Sternocleidomastoid (tissue), 1 donor: Measurements from ENCODE around the genes NFIB, CCDC171 and SH3GL2.

DNA sequence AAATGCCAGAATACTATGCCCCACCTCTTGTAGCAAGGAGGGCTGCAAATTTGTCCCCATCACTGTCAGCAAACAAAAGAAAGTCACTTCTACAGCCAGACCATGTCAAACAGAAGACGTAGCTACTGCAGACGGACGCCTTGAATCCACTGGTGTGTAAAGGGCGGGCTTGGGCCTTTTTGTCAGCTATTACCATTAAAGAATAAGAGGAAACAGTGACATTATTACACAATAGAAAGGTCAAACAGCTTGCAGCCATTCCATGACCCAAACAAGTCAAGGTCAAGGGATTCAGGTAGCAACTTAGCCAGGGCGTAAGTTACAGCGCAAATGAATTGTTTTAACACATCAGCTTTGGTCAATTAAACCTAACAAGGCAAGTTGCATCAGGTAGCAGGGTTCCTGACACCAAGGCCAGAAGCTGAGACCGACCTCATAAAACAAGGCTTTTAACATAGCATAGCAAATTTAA is 15.4 kb downstream of the NFIB start:
- PRO-cap, result no peak

DNA sequence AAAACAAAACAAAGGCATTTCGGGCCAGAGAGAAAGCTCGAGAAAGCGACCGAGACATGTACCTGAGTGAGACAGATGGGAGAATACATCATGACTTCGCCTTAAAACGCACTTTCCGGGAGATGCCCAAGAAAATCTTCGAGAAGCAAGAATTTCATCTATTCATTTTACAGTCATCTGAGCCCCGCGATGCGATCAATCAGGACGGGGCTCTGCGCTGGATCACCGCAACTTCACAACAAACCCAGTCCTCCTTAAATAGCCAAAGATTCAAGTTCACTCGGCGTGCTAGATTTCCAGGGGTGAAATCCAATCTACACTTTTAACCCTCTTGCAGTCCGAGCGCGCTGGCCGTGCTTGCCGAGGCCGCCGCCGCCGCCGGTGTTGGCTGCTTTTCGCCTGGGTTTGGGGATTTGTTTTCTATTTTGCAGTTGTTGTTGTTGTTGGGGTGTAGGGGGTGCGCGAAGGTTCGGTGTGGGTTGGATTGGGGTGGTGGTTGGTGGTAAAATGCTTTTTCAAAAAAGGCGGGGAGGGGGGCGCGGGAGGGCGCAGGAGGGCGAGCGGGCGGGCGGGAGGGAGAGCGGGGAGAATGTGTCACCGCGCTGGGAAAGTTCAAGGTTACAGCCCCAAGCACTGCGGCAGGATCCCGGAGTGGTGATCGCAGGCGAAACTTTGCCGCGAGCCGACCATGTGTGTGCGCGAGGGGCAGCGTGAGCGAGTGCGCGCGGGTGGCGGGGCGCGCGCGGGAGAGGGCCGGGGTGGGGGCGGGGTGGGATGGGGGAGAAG is at the start of gene NFIB:
TSS of gene NFIB (minus strand) at position 722 of the 786 bp plus-strand sequence.
- PRO-cap, result bidirectional peak, plus-strand start at position 641 of the sequence, minus-strand start at position 653 of the sequence; bidirectional peak, plus-strand start outside the sequence, minus-strand start at position 720 of the sequence

DNA sequence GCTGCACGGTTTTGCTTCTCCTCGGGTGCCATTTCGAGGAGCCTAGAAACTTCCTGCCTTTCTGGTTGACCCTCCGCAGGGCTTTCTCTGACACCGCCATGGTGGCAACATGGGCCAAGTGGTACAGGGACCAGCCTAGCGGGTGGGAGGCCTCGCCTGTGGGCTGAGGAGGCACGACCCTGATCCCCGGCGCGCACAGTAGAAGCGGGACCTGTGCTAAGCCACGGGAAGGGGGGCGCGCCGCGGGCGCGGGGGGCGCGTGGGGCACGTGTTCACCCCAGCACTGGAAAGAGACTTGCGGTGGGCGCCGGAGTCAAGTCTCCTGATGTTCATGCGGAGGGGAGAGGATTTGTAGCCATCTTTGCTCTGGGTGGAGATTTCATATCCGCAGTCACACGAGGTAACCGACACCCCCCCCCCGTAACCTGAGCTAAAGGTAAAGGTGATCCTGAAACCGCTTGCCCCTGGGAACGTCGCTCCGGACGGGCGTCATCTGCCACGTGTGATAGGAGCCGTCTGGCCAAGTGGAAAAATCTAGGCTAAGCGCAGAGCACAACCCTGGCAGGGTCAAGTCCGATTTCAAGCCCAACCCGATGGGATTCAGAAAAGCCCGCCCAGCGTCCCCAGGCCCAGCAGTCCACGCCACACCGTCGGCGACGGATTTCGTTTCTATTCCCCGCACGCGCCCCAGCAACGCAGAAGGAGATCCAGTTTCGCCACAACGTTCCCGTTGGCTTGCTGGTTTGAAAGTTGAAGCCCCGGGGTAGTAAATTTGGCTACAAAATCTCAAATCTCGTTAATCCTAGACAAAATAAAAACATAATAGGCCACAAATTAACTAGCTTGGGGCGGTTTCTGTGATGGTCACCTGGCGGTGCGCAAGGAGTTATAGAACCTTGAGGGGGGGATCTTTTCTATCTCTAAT is 32.2 kb upstream of the NFIB start:
- PRO-cap, result bidirectional peak, plus-strand start at position 672 of the sequence, minus-strand start at position 655 of the sequence

DNA sequence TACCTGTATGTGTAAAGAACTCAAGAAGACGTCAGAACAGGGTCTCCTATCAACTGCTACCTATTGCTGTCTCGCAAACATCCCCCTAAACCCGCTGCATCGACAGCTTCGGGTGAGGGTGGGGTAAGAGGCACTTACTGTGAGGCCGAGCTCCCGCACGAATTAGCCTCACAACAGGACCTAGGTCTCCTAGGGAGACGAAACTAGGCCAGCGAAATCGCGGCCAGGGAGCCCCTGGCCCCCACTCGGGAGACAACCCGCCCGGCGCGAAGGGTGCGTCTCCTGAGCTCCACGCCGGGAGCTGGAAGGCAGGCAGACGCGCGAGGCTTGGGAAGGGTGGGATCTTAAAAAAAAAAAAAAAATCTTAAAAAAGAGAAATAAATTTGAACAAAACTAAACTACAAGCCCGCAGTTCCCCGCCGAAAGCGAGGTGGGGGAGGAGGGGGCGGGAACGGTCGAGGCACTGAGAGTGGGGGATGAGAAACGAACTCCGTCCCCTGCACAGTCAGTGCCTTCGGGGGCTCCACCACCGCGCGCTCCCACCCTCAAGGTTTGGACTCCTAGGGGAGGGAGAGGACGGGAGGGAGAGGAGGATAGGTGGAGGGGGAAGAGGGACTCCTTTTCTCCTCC is 33.0 kb upstream of the NFIB start:
- PRO-cap, result bidirectional peak, plus-strand start at position 477 of the sequence, minus-strand start at position 303 of the sequence

DNA sequence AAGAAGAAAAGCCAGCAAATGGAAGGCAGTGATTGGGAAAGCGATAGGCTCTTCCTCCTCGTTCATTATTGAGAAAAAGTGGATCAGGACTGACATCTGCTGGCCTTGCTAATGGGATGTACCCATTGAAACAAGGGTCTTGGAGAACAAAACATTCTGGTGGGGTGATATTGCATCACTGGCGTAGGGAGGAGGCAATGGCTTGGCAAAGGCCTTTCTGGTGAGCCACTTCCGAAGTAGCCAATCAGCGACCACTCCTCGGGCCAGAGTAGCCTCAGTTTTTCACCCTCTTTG is 86.7 kb upstream of the NFIB start:
- PRO-cap, result no peak

- PRO-cap, result no peak
These were observed 83.7 kb upstream of the FREM1 start for GRCh38 chr9:14993824-14994341.

DNA sequence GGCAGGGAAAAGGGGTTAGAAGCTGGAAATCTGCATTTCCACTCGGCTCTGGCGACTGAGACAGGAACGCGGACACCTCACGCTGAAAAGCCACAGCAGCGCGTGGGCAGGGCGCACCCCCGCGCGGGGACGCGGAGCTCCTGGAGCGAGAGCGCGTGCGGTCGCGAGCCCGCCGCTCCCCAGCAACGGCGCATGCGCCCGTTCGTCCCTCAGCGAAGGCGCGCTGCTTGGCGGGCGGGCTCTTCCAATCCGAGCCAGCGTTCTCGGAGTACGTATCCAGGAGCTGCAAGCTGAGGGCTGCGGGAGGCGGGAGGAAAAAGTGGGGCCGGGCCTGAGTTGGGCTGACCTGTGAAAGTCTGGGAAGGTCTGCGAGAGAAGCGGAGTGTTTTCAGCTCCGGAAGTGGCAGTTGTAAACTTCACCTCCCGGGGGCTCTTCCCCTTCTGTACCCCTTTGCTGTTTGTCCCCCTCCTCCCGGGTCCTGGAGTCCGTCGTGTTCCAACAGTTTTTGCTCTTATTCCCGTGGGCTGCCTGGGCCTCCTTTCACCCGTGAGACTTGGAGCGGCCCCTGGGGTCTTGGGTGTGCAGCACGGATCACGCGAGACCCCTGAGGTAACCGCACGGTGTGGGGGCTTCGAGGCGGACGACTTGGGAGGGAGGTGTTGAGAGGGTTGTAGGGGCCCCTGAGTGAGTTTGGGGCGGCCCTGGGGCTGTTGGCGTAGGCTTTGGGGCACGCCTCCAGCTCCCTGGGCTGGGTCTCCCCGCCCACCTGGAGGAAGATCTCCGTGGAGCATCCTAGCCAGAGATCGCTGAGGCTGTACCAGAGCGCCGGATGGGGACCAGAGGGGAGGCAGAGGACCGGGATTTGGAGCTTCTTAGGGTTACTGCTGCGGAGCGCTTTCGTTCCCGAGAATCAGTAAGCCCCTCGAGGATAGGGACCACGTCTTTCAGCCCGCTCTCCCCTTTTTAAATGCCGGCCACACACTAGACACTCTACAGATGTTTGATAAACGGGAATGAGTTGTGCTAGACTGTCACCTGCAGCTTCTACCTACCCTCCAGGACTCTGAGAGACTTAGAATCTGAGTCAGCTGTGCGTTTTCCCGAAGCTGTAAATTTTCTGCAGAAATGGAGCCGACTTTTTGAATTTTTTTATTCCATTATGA is at the start of gene CCDC171:
TSS of gene CCDC171 (plus strand) at position 351 of the 1,164 bp plus-strand sequence.
- PRO-cap, result bidirectional peak, plus-strand start at position 351 of the sequence, minus-strand start at position 142 of the sequence; unidirectional peak, plus-strand start at position 821 of the sequence

- PRO-cap, result no peak
These were observed 602.6 kb downstream of the BNC2 start for GRCh38 chr9:16267823-16268269.

DNA sequence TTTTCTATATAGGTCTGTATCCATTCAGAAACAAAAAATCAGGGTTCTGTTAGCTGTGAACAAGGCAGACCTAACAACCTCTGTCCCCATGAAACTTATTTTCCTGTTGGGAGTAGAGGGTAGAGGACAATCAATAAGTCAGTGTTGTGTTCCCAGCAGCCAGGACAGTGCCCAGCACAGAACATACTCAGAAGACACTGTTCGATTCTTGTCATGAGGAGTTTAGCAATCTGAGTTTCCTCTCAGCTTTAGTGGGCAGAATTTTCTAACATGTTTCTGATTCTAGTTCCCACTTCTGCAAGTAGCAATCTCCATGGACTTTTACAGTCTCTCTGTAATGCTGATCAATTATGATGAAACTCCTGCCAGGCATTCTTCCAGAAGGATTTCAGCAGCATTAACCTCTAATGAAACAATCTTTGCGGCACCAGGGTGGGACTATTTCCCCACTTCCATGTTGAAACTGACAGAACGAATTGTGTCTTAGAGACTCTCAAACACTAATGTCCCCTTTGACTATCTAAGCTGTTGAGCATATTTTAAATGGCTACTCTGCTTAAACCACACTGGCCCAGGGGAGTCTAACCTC is 484.5 kb downstream of the BNC2 start:
- PRO-cap, result no peak

DNA sequence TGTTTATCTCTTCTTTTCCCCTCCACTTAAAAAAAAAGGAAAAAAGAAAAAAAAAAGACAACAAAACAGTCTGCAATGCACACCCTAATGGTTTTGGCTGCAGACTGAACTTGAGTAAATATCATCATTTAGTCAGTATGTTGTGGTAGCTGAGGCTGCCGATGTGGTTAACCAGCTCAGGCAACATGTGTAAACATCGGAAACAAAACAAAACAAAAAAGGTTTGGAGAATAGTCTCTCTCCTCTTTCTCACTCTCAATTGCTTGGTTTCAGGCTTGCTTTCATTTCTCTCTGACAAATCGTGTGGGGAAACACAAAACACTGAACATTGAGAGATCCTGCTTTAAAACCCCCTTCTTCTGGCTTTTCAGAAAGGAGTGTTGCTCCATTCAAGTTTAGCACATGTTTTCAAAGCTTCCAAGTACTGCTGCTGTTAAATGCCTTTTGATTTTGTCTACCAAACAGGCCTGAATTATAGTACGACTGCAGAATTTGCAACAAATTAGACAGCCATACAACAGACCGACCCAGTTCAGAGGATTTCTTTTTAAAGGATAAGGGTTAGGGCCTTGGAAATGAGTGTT is 453.3 kb downstream of the BNC2 start:
- PRO-cap, result no peak

DNA sequence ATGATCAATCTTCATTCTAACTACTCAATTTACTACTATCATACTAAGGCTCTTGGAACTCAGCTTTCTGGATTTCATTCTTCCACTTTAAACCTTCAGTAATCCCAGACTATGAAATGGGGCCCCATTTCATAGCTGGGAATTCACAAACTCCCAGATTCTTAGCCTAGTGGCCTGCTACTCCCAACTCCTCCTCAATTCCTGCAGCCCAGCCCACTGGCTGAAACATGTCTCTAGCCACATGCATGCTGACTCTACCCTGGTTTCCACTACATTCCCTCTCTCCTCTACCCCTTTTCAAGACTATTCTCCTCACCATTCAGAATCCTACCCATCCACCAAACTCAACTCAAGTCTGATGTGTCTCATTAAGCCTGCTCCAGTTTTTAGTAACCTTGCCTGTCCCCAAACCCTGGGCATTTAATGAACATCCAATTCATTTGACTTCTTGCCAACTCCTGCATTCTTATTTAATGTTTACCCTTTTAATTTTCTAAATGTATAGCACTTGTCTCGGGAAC is 370.5 kb downstream of the BNC2 start:
- PRO-cap, result no peak

GRCh38 chr9:16729693-16730119 is 140.8 kb downstream of the BNC2 start:
- PRO-cap, result no peak

- PRO-cap, result bidirectional peak, plus-strand start at chr9:17579146, minus-strand start at chr9:17578997; unidirectional peak, plus-strand start at chr9:17579318
These were observed at the start of gene SH3GL2 for GRCh38 chr9:17578826-17580081. TSS of gene SH3GL2 (plus strand) at chr9:17579066.

DNA sequence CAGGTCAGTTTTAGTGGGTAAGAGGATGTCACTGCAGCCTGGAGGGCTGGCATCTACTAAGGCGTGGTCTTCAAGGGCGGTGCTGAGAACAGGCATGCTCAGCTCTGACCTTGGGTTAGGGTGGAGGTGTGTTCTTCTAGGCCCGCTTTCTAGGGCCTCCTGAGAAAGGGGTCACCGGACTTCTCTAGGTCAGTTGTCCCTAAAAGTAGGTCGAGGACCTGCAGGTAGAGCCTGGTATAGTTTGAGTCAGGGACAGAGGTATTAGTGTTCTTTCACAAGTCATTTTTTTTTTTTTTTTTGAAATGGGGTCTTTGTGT is 25.8 kb downstream of the SH3GL2 start:
- PRO-cap, result no peak

DNA sequence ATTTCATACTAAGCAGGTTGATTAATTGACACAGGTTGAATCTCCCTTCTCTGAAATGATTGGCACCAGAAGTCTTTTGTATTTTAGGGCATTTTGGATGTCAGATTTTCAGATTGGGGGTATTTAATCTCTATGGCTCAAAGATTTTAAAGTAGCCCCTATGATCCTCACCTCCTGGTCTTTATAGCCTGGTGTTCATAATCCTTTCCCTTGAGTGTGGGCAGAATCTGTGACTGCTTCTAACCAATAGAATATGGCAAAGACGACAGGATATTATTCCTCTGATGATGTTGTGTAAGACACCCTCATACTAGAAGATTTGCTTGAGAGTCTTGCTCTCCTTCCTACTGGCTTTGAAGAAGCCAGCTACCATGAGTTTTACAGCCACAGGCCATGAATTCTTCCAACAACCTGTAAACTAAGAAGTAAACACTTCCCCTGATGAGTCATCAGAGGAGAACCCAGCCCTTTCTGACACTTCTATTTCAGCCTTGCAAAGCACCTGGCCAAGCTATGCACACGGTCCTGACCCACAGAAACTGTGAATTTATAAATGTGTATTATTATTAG is 288.9 kb upstream of the ADAMTSL1 start:
- PRO-cap, result no peak

GRCh38 chr9:19048683-19049169 is 501 bp upstream of the RRAGA start:
- PRO-cap, result no peak

DNA sequence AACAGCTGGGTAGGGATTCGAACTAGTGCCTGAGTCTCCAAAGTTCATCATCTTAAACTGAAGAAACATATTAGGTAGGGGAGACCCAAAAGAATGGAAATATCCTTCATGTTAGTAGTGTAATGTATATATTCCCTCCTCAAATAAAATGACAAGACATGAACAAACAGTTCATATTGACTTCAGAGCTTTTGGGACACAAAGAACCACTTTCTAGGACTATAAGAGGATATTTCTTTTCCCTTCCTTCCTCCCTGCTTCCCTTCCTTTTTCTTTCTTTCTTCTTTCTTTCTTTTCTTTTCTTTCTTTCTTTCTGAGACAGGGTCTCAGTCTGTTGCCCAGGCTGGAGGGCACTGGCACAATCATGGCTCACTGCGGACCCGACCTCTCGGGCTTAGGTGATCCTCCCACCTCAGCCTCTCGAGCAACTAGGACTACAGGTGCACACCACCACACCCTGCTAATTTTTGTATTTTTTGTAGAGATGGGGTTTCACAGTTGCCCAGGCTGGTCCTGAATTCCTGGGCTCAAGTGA is 10.4 kb downstream of the PLIN2 start:
- PRO-cap, result no peak

DNA sequence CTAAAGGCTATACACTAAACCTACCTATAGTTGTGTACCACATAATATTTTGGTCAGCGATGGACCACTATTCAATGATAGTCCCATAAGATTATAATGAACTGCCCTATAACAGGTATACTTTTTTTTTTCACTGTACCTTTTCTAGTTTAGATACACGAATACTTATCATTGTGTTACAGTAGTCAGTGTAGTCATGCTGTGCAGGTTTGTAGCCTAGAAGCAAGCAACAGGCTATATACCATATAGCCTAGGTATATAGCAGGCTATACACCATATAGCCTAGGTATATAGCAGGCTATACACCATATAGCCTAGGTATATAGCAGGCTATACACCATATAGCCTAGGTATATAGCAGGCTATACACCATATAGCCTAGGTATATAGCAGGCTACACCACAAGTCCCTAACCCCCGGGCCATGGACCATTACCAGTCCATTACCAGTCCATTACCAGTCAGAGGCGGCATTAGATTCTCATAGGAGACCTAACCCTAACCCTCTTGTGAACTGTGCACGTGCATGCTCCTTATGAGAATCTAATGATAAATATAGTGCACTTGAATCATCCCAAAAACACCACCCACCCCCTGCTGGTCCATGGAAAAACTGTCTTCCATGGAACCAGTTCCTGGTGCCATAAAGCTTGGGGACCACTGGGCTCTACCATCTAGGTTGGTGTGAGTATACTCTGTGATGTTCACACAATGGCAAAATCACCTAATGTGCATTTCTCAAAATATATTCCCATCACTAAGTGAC is 4.9 kb downstream of the PLIN2 start:
- PRO-cap, result no peak

DNA sequence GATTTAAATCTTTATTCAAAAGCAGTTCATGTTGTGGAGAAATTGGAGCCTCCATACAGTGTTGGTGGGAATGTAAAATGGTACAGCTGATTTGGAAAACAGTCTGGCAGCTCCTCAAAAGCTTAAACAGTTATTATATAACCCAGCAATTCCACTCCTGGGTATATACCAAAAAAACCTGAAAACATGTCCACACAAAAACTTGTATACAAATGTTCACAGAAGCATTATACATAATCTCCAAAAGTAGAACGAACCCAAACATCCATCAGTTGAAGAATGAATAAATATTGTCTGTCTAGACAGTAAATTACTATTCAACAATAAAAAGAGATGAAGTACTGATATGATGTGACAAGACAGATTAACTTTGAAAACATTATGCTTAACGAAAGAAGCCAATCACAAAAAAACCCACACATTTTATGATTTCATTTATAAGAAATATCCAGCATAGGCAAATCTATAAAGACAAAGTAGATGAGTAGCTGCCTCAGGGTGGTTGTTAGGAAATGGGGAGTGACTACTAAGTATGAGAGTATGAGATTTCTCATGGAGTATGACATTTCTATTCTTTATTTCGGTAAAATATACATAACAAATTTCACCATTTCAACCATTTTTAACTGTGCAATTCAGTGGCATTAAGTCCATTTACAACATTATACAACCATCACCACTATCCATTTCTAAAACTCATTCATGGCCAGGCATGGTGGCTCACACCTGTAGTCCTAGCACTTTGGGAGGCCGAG is 2.5 kb downstream of the PLIN2 start:
- PRO-cap, result no peak

DNA sequence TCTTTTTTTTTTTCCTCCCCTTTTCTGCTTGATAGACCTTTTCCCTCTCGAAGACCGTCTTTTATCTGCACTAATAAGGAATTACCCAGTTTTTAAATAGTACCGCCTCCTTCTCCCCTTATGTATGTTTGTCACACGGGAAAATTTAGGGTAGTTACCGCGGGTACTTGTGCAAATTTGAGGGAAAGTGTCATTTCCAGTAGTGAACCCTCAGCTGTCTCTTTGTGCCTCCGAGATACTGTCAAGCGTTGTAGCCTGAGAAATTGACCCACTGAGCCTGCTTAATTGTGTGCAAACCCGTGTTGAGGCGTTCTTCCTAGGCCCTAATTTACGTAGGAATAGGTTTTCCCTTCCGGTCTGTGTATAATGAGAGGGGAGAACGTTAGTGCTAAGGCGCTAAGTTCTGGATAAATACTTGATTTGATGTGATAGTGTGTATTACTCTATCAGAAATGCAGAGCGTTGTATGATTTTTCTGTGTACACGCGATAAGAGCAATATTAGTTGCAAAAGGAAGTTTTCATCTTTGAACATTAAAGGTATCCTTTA is 1.1 kb downstream of the DENND4C start:
- PRO-cap, result no peak